Tibial nerve (tissue), 3 donors: ENCODE results near the gene PIK3R3.

DNA sequence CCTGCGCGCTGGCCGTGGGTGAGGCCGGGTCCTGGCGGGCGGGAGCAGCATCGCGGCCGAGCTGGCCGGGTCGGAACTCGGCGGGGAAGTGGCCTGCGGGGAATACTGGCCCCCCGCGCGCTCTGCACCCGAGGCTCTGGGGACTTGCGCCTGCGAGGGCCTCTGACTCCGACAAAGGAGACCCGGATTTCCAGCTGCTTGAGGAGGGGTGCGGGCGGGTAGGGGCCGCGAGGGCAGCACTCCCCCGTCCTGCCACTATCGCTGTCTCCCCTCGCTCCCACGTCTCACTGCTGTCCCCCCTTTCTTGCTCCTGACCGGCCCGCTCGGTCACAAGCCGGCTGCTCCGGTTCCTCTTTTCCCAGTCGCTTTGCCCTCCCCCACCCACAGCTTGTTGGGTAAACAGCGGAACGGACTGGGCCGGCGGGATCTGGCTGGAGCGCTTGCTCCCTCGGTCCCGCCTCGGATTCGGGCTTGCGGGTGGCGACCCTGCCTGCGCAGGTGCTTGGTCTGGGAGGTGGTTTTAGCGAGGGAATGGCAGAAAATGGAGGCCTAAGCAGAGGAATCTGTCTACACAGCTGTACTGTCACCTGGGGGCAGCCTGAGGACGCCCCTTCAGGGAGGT is 441 bp downstream of the ATP6V0B start:
- PRO-cap: bidirectional peak, plus-strand start at position 423 of the sequence, minus-strand start at position 369 of the sequence
- RAMPAGE, long total RNA, 3 experiments: no peak in any of the 3 experiments

- PRO-cap: no peak
- RAMPAGE, long total RNA, 3 experiments: no peak in any of the 3 experiments
Measured at GRCh38 chr1:43979619-43980367, 783 bp downstream of the B4GALT2 start.

DNA sequence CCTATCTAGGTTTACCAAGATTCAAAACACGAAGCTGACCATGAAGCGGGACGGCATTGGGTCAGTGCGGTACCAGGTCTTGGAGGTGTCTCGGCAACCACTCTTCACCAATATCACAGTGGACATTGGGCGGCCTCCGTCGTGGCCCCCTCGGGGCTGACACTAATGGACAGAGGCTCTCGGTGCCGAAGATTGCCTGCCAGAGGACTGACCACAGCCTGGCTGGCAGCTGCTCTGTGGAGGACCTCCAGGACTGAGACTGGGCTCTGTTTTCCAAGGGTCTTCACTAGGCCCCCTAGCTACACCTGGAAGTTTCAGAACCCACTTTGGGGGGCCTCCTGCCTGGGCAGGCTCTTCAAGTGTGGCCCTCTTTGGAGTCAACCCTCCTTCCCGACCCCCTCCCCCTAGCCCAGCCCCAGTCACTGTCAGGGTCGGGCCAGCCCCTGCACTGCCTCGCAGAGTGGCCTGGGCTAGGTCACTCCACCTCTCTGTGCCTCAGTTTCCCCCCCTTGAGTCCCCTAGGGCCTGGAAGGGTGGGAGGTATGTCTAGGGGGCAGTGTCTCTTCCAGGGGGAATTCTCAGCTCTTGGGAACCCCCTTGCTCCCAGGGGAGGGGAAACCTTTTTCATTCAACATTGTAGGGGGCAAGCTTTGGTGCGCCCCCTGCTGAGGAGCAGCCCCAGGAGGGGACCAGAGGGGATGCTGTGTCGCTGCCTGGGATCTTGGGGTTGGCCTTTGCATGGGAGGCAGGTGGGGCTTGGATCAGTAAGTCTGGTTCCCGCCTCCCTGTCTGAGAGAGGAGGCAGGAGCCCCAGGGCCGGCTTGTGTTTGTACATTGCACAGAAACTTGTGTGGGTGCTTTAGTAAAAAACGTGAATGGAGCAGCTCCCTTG is 864 bp upstream of the CCDC24 start:
- PRO-cap: no peak
- RAMPAGE, long total RNA, 3 experiments: no peak in any of the 3 experiments

DNA sequence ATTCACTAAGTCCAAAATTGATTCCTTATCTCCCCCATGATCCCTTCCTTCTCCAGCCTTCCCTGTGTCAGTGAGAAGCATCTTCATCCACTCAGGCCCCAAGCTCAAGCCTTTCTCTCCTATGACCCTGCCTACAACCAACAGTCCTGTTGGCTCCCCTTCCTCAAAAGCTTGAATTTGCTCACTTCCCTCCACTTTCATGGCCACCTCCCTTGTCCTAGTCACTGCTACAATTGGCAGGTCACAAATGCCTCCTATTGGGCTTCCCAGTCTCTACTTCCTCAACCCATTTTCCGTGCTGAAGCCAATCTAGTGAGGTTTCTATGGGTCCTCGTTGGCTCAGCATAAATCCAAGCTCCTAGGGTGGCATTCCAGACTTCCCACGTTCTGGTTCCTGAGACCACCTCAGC is 40.2 kb upstream of the SLC6A9 start:
- PRO-cap: no peak
- RAMPAGE, long total RNA, 3 experiments: no peak in any of the 3 experiments

DNA sequence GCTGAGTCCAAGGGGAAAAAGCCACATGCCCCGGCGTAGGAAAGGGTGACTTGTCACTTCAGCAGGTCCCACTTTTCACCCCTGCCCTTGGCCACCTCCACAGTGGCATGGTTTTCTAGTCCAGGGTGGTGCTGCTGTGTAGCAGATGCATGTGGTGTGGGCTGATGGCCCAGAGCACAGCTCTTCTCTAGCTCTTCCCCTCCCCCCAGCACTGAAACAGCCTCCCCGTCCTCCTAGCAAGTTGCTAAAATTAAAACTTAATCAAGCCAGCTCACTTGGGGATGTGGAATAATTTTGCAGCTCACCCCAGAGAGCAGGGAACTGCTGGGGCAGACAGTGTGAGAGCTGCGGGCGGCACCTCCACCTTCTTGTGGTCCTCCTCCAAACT is 91.5 kb downstream of the RNF220 start:
- PRO-cap: no peak
- RAMPAGE, long total RNA, 3 experiments: no peak in any of the 3 experiments

GRCh38 chr1:44524137-44524676 is 119.2 kb downstream of the RNF220 start:
- PRO-cap: no peak
- RAMPAGE, long total RNA, 3 experiments: no peak in any of the 3 experiments

DNA sequence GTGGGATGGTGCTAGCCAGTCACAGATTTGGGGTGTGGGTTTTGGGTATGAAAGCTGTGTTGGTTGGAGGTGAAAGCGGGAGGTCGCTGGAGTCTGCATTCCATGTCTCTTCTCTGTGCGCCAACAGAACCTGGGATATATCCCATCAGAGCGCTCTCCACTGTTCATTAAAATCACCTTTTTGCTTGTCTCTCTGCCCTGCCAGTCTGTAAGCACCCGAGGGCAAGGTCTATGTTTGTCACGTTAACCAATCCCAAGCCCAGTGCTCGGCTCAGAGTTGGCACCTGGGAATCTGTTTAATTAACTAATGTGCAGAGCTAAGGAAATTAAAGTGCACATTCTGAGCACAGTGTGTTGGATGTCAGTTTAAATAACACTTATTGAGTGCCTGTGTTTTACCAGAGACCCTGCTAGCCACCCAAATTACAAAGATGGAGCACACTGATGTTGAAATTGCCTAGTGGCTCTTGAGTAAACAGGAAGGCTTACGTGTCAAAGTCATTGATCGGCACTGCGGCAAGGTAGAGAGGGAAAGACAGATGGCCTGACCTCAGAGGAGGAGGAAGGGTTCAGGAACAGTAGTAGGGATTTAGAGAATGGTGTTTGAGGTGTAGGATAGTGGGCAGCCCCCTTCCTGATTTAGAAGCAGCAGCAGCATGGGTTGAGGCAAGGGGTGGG is 7.4 kb downstream of the ARMH1 start:
- PRO-cap: no peak
- RAMPAGE, long total RNA, 3 experiments: no peak in any of the 3 experiments

DNA sequence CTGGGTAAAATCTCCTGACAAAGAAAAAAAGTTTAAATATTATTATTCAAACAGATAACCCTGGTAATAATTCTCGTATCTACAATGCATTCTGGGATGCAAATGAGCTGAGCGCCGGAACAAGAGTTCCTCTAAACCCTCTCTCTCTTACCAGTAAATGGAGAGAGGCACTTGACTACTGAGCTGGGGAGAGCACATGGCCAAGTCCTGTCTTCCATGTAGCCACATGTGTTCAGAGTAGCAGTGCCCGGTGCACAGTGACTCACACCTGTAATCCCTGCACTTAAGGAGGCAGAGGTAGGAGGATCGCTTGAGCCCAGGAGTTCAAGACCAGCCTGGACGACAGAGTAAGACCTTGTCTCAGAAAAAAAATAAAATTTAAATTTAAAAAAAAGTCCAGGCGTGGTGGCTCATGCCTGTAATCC is 17.6 kb upstream of the KIF2C start:
- PRO-cap: no peak
- RAMPAGE, long total RNA, 3 experiments: no peak in any of the 3 experiments

- PRO-cap: no peak
- RAMPAGE, long total RNA, 3 experiments: no peak in any of the 3 experiments
Measured at GRCh38 chr1:44791469-44791760, 3.4 kb upstream of the BEST4 start.

DNA sequence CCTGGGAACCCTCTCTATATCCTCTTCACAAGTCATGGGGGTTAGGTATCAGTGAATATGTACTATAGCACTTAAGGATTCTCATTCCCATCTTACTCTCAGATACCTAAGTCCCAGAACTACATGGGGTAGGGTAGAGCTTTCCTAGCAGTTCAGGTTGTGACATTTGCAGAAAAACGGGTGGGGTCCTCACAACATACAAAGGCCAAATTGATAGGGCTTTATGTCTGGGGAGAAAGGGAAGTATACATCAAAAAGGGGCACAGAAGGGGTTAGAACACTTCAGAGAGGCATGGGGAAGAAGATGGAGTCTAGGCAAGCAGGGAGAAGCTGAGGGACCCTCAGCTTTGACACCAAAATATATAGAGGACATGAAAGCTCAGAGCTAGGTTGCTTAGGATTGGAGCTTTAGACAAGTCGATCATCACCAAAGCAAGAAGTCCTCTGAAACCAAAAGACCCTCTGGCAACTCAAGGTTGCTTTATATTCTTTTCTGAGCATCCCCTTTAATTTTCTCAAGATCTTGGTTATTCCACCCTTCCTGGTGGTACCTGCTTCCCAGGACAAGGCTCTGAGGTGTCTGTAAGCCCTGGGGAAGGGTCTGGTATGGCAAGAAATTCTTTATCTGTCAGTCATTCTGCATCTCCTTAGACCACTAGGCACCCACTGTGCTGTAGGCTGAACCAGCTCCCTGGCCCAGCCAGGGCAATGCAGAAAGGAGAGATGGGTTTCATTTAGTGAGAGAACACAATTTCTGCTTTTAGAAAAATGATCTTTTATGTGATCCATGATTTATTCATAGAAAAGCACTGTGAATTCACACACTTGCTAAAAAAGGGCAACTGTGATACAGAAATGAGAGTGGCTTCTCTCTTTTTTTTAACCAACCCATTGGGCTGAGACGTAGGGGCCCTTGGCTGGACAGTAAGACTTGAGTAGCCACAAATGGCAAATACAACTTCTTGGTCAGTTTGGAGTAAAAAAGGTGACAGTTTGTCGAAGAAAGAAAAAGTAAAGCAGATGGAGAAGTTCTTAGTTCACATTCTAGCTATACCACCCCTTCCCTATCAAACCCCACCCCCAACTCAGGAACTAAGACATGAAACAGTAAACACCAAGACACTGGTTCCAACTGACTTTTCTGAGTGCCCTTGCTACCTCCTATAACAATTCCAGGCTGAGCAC is 4.0 kb downstream of the UROD start:
- PRO-cap: no peak
- RAMPAGE, long total RNA, 3 experiments: no peak in any of the 3 experiments

GRCh38 chr1:45297494-45298002 is 29.1 kb upstream of the HPDL start:
- PRO-cap: no peak
- RAMPAGE, long total RNA, 3 experiments: no peak in any of the 3 experiments

GRCh38 chr1:45342498-45343326 is 2.7 kb downstream of the TOE1 start:
- PRO-cap: no peak
- RAMPAGE, long total RNA, 3 experiments: no peak in any of the 3 experiments

DNA sequence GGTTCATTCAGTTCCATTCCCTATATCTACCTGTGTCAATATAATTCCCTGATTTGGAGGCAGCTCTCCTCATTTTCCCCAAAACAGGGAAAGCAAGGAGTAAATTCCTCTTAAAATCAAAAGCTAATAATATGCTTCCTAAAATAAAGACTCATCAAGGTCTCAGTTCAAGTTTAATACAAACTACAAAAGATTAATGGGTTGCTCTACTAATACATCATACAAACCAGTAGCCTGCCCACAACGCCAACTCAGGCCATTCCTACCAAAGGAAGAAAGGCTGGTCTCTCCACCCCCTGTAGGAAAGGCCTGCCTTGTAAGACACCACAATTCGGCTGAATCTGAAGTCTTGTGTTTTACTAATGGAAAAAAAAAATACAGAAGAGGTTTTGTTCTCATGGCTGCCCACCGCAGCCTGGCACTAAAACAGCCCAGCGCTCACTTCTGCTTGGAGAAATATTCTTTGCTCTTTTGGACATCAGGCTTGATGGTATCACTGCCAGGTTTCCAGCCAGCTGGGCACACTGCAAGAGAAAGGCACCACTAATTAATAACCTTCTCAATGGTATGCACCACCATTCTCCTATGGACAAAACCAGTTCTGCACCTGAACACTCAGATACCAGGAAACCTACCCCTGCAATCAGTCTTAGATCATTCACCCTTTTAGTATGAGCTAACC is 10.7 kb downstream of the PRDX1 start:
- PRO-cap: no peak
- RAMPAGE, long total RNA, 3 experiments: no peak in any of the 3 experiments

DNA sequence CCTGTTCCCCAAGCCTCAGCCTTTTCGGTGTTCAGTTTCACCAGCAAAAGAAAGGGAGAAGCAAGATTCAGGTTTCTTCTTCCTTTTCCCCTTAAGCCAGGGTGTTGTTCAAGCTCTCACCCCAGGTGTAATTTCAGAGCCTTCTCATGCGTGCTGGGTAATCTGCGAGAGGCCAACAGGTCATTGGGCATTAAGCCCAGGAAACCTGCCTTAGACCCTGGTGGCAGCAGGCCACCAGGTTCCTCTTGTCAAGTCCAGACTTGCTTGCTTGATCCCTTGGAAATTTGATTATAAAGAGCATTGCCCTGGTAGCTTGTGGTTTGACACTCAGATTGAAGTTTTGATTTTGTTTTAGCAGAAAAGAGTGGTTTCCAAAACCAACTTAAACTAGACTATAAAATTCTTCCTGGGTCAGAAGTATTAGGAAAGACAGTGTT is 6.8 kb downstream of the AKR1A1 start:
- PRO-cap: no peak
- RAMPAGE, long total RNA, 3 experiments: no peak in any of the 3 experiments

- PRO-cap: no peak
- RAMPAGE, long total RNA, 3 experiments: start-site peak on the plus strand in 1 of 3 experiments, at chr1:45604937-45604970 at its widest, 19 reads per replicate
Measured at GRCh38 chr1:45604515-45605152, 19.2 kb downstream of the CCDC17 start.

DNA sequence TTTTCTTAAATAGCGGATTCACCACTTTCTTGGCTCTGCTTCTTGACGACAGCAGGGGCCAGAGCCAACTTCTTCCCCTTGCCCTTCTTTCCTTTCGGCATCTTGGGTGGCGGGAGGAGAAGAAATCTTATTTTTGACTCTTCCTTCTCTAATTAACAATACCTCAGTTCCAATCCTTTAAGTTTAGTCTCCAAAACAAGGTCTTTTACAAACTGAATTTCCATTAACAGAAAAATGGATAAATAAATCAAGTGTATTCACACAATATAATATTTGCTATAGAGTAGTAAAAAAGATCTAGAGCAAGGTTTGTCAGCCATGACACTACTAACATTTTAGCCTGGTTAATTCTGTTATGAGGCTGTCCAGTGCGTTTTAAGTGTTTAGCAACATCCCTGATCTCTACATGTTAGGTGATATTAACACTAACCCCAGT is 27.9 kb upstream of the CCDC17 start:
- PRO-cap: no peak
- RAMPAGE, long total RNA, 3 experiments: no peak in any of the 3 experiments

GRCh38 chr1:45927131-45927677 is 123.8 kb downstream of the MAST2 start:
- PRO-cap: no peak
- RAMPAGE, long total RNA, 3 experiments: no peak in any of the 3 experiments

DNA sequence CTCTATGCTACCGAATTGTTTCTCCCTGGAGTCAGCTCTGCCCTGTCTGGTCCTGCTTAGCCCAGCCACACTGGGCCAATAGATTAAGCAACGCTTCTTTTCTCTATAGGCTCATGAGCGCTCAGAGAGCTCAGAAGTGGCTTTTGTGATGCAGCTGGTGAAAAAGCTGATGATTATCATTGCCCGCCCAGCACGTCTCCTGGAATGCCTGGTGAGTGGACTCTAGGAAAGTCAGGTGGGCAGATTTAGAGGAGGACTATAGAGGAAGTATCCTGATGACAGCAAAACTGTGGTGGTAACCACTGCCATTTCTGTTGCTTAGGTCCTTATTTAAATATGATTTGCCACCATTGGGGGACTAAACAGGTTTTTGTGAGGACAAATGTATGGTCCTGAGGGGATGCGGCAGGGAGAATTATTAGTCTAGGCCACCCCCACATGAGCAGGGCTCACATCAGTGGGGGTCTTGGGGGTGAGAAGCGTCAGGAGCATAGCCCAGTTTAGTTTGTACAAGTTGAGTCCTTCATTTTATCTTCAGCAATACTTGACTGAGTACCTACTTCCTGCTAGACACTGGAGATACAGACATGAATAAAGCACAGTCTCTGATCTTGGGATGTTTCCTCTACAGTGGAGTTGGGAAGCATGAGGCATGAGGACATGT is 112.8 kb downstream of the PIK3R3 start:
- PRO-cap: no peak
- RAMPAGE, long total RNA, 3 experiments: no peak in any of the 3 experiments

DNA sequence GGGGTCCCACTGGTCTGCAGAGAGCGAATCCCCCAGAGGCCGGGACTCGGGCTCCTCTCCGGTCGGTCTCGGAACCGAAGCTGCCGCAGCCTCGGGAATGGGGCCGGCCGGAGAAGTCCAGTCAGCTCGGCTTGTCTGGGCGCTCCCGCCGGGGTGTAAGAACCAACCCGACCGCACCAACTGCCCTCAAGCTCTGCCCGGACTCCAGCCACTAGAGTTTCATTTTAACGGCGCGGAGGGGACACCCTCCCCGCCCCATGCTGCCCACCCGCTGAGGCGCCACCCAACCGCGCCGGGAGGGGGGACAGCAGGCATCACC is at the start of gene PIK3R3:
TSS of gene PIK3R3 (minus strand) at position 199 of the 319 bp plus-strand sequence.
- PRO-cap: unidirectional peak, minus-strand start at position 195 of the sequence
- RAMPAGE, long total RNA, 3 experiments: start-site peak on the minus strand in 2 of 3 experiments, centred at positions 197 to 210 of the sequence, 78 to 171 reads per replicate

DNA sequence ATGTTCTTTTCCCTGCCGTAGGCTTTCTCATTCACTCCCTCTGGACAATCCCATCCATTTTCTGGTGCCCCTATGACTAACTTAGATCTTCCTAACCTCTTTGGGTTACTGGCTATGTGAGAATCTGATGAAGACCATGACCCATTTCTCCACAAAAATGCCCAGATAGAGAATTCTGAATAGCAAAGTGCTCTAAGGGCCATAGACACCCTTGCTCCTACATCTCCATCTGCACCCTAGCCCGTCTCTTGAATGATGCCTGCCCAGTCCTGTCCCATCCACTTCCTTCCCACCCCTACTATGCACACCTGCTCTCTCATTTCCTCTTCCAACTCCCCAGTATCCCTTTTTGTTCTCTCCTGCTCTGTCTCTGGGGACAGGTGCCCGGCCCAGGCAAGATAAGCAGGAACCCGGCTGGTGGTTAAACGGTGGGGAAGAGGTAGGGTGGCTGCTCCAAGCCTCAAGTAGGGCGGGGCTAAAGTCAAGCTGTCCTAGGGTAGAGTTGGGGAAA is 10.2 kb downstream of the POMGNT1 start:
- PRO-cap: no peak
- RAMPAGE, long total RNA, 3 experiments: no peak in any of the 3 experiments